Measurements from ENCODE around the gene DDX1.

- RRBS, result 76% methylated on average over 2 of the region's 15 CpGs
Measured at GRCh38 chr2:11744649-11745524, 1.5 kb upstream of the LPIN1 start.

DNA sequence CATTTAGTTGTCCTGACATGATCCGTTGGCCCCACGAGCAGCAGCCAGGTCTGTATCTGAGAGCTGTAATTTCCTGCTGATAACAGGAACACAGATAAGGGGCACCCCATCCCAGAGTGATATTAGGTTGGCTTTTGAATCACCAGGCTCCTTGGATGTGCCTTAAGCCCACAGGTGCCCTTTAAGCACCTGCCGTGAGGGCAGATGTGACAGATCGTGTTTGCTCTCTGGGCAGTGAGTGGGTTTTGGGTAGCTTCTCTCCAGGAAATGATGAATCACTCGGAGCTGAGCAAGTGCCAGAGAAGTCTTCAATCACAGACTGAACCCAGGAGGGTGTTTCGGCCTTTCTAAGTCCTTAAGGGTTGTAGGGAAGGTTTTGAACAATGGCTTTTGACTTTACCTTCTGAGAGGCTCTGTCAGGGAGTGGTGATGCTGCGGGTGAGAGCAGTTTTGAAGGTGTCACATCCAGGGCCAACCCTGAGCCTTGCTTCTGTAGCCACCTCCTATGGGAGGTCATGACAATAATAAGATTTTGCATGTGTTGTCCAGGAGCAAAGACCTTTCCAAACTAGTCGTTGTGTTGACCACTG, 7.8 kb downstream of the LPIN1 start:
- RRBS, result no CpG with 5 or more reads among the region's 8 CpGs

GRCh38 chr2:12005925-12006458, 259.6 kb downstream of the LPIN1 start:
- RRBS, result no CpG with 5 or more reads among the region's 5 CpGs

- RRBS, result no CpG with 5 or more reads among the region's 8 CpGs
Measured at GRCh38 chr2:12044856-12045221, 298.4 kb downstream of the LPIN1 start.

DNA sequence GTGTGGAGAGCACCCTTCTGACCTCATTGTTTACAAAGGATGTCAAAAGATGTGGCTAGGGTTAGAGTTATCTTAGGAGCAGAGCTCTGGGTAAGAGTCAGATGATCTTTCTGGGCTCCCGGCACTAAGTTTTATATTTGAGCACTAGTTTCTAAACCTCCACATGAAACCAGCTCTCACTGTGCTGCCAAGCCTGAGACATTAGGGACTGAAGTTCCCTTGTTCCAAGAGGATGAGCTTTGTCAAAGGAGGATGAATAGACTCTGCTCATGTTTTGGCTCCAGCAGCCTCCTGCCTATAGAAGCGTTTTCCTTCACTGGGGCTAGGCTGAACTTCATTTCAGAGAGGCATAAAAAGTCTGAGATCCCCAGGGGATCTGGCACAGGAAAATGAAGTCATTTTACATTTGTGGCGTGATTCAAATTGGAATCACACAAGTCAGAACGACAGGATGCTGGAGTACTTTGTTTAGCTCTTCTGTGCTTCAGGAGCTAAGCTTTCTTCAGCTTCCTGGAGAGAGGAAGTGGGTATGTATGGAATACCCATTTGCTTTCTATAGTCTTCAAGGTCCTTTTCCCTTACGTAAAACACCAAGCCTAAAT, 403.0 kb upstream of the TRIB2 start:
- RRBS, result no CpG with 5 or more reads among the region's 5 CpGs

GRCh38 chr2:12824994-12825619, 108.4 kb downstream of the TRIB2 start:
- RRBS, result no CpG with 5 or more reads among the region's 9 CpGs

DNA sequence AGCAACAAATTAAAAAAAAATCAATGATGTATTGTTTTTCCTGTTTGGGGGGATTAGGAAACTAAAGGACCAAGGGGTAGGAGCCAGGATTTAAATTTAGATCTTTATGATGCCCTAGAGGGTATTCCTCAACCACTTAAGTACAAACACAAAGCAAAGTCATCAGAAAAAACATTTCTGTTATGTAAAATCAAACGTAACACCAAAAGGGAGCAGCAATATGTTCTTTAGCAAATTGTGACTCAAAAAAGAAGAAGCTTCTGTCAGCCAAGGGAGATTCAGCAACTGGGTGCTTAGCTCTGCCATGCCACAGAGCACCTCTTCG, 212.5 kb downstream of the TRIB2 start:
- RRBS, result no CpG with 5 or more reads among the region's 2 CpGs

DNA sequence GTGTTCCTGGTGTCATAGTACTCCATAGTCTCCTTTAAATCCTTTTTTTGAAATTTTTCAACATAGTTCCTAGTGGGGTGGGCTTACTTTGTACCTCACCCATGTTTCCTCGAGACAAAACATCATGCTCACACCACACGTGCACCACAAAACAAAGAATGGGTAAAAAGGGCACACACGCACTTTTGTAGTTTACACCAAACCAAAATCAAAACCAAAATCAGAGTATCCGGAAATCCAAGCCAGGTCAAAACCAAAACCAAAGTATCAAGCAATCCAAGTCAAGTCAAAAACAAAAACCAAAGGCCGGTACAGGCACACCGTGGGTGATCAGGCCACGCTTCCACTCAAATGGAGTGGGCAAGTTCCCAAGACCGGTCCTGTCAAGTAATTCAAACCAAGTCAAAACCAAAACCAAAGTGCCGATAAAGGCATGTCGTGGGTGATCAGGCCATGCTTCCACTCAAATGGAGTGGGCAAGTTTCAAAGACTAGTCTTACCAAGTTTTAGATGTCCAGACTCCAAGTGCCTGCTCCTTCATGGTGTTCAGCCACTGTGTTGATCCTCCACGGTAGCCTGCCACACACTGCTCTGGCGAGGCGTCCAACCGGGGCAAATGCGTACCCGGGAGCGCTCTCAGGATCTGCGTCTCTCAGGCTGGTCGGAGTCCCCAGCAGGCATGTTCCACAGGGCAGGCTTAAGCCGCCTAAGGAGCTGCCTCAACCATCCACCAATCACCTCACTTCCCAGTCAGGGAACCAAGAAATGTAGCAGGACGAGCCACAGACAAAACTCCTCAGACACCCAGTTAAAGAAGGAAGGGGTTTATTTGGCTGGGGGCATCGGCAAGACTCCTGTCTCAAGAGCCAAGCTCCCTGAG, 815.8 kb downstream of the TRIB2 start:
- RRBS, result 100% methylated on average over 1 of the region's 22 CpGs

GRCh38 chr2:14134617-14135495, 497.7 kb upstream of the LRATD1 start:
- RRBS, result no CpG with 5 or more reads among the region's 5 CpGs

- RRBS, result no CpG with 5 or more reads among the region's 7 CpGs
Measured at GRCh38 chr2:15170261-15170812, 390.8 kb downstream of the NBAS start.

GRCh38 chr2:15591412-15592737, at the start of gene DDX1:
Gene DDX1, plus strand, starts transcription at chr2:15591868.
- RRBS, result 4% methylated on average over 12 of the region's 81 CpGs

DNA sequence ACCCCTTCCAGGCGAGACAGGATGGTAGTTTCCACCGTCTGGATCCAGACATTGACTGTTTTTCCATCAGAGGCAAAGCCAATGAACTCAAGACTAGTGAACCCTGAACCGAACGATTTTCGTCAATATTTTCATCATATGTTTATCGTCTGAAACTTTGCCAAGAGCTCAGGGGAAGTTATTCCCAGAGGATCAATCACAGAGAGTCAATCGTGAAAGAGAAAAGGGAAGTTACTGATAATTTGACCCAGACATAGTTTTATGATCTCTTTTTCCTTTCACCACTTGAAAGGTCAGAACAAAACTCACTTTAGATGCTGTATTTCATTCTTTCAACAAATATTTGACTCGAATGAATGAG, 75.3 kb downstream of the MYCN start:
- RRBS, result no CpG with 5 or more reads among the region's 8 CpGs

- RRBS, result no CpG with 5 or more reads among the region's 12 CpGs
Measured at GRCh38 chr2:16050815-16051610, 110.7 kb downstream of the MYCN start.

DNA sequence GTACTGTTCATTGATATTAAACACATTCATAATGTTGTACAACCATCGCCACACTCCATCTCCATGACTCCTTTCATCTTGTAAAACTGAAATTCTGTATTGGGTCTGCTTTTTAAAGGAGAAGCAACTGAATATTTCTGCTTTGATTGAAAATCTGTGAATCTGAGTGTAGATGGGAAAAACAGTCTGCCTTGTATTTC, 99.5 kb downstream of the CYRIA start:
- RRBS, result no CpG with 5 or more reads among the region's 1 CpG

DNA sequence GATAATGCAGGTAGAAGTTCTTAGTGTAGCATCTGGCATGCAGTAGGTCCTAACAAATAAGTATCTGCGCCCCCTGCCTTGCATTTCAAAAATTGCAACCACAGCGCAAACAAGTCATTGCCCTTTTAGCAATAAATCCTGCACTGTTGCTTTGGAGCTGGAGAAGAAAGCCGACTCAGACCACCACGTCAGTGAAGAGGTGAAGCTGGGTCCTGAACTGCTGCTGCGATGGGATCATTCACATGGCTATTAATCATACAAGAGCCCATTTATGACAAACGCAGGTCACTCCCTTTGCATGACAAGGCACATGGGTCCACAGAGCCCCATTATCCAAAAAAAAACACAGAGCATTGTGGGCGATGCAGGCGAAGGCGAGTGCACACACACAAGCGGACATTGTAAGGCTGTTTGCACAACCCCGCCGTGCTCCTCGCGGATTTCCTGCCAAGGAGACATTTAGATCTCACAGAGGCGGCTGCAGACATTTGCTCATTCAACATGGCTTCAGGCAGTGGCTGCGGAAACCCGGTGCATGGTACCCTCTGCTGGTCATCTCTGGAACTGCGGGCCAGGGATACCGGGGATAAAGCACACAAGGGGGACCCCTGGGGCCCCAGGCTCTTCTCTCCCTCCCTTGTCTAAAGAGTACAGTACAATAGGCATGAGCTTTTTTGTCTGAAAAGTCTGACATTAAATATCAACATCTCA, 56.8 kb downstream of the CYRIA start:
- RRBS, result 9% methylated on average over 3 of the region's 19 CpGs

- RRBS, result no CpG with 5 or more reads among the region's 3 CpGs
Measured at GRCh38 chr2:16617806-16618421, 47.7 kb downstream of the CYRIA start.

GRCh38 chr2:16619602-16620078, 46.0 kb downstream of the CYRIA start:
- RRBS, result no CpG with 5 or more reads among the region's 3 CpGs

DNA sequence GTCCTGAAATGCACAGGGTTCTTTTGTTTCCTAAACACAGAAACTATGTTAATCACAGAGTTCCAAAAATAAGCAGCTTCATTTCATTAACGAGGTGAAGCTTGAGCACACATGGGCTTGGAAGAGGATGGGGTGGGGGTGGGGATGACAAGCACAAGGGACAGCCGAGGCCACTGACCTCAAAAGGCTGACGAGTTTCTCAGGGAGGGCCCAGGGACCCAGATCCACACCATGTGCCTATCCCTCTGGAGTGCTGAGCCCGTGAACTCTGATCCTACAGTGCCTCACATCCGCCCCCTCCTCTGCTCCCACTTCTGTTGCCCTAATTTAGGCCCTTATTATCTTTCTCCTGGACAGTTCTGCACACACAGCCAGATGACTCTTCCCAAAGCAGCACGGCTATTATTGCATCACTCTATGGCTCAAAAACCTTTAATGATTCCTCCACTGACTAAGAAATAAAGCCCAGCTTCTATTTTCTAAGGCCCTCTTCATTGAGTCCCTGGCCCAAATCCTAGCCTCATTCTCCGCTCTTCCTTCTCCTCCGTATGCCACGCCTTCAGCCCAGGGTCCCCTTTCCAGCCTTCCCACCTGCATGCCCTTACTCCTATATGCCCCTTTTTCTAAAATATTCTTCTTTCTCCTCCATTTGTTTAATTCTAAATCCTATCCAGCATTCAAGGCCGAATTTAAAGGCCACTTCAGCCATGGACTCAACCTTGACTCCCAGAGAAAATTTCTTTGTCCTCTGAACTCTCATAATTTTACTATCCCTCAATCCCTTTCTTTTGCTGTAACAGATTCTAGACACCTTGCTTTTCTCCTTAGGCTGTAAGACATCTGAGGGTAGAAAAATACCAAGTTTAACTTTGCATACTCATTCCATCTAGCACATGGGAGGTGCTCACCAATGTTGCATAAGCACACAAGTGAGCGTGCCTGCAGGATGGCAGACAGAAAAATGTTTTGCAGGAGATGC, 24.6 kb downstream of the CYRIA start:
- RRBS, result no CpG with 5 or more reads among the region's 11 CpGs

- RRBS, result no CpG with 5 or more reads among the region's 3 CpGs
Measured at GRCh38 chr2:16658131-16658656, 7.4 kb downstream of the CYRIA start.